Endometrial microvascular endothelial cells (primary cell): ENCODE measurements around the gene NR2F2.

- RAMPAGE, long total RNA: no peak
These were observed 56.3 kb downstream of the MCTP2 start for GRCh38 chr15:94287597-94288187.

- RAMPAGE, long total RNA: no peak
These were observed 353.6 kb downstream of the MCTP2 start for GRCh38 chr15:94584736-94585556.

DNA sequence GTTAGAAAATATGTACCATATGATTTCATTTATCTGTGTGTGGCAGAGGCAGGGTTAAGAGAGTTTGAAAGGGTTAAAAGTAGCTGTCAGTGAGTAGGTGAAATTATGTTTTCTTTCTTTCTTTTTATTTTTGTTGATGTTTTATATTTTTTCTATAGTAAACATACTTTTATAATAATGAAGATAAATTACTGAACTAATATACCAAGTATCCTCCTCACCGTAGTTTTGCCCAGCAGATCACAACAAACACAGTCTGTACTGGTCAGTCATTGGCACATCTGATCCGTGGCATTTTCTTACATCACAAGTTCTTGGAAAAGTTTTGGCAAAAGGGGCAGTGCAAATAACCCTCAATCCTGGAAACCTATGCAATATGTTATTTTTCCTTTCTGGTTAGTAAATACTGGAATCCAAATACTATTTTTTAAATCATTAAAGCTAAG is 733.9 kb downstream of the MCTP2 start:
- RAMPAGE, long total RNA: no peak

- RAMPAGE, long total RNA: no peak
These were observed 787.6 kb downstream of the MCTP2 start for GRCh38 chr15:95018757-95019620.

DNA sequence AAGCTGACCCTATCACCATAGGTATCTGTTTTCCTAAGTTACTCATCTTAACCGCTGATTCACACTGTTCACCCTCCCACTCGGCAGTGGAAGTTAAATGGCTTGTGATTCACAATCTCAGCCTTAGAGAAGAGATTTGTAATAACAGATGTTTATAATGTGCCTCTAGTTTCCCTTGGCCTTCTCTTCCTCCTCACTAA is 931.6 kb downstream of the MCTP2 start:
- RAMPAGE, long total RNA: no peak

- RAMPAGE, long total RNA: no peak
These were observed 1037.1 kb upstream of the NR2F2 start for GRCh38 chr15:95293443-95293853.

- RAMPAGE, long total RNA: no peak
These were observed 1005.9 kb upstream of the NR2F2 start for GRCh38 chr15:95324420-95325213.

DNA sequence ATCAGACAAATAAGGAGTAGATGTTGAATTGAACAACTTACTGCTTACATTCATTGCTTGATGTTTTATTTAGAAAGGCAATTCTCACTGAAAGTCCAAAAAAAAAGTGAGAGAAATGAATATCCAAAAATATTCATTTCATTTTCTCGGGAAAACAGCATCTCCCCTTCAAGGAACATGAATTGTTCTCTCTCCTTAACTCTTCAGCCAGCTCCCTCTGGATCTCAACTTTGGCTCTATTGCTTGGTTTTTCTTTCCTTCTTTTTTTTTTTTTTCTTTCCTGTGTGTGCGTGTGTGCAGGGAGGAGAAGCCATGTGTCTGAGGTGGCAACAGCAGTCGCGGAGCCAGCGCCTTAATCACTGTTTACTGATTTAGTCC is 835.7 kb upstream of the NR2F2 start:
- RAMPAGE, long total RNA: no peak

DNA sequence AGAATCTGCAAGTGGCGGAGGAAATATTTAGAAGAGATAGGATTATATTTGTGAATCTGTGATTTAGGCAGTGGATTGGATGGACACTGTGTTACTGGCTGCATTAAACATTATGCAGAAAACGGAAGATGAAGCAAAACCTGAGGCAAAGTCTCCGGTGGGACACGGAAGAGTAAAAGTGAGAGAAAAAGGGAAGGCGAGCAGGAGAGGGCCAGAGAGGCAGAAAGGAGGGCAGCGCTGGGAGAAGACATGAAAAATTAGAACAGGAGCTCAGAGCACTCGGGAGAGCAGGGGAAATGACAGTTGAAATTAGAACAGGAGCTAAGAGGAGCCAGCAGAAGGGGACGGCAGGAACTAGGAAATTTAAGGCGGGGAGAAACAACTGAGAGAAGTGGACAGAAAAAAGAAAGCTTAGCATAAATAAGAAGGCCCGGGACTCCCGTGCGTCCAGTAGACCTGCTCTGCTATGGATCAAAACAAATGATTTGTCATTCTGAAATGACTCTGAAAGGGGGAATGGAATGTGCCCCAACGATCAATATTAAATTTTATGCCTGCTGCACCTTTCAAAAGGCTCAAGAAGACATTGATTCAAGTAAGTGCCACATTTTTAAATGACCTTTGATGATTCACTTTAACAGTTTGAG is 340.1 kb upstream of the NR2F2 start:
- RAMPAGE, long total RNA: no peak

GRCh38 chr15:96209133-96209964 is 121.2 kb upstream of the NR2F2 start:
- RAMPAGE, long total RNA: no peak

- RAMPAGE, long total RNA: no peak
These were observed 8.9 kb upstream of the NR2F2 start for GRCh38 chr15:96321248-96322374.

DNA sequence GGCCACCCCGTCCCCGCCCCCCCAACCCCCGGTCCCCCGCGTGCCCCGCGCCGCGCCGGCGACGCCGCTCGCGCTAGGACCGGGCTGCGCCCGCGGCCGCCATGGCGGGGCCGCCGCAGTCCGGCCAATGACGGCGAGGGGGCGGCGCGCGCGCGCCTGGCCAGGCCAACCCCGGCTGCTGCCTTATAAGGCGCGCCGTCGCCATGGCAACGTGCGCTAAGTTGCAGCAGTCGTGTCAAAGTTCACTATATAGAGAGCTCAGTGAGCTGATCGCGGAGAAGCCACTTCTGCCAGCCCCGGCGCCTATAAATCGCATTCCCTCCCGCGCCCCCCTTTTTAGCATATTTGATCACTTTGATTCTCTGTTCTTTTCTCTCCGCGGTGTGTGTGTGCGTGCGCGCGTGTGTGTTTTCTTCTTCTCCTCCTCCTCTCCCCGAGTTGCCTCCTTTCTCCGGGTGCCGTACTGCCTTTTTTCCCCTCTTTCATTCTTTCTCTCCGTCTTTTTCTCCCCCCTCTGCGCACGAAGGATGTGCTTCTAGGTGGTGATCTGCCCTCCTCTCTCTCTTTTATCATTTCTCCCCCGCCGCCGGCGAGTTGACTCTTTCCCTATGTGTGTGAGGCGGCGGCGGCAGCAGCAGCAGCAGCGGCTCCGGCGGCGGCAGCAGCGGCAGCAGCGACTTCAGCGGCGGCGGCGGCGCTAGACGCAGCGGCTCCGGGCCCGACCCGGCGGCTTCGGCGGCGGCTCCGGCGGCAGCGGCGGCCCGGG is at the start of gene NR2F2:
TSS of gene NR2F2 (plus strand) at position 276 of the 766 bp plus-strand sequence.
- RAMPAGE, long total RNA: no peak

GRCh38 chr15:96334848-96335846 is 4.6 kb downstream of the NR2F2 start:
- RAMPAGE, long total RNA: no peak

- RAMPAGE, long total RNA: no peak
These were observed 9.6 kb downstream of the NR2F2 start for GRCh38 chr15:96340203-96340348.

GRCh38 chr15:96341495-96341798 is 10.9 kb downstream of the NR2F2 start:
- RAMPAGE, long total RNA: no peak

DNA sequence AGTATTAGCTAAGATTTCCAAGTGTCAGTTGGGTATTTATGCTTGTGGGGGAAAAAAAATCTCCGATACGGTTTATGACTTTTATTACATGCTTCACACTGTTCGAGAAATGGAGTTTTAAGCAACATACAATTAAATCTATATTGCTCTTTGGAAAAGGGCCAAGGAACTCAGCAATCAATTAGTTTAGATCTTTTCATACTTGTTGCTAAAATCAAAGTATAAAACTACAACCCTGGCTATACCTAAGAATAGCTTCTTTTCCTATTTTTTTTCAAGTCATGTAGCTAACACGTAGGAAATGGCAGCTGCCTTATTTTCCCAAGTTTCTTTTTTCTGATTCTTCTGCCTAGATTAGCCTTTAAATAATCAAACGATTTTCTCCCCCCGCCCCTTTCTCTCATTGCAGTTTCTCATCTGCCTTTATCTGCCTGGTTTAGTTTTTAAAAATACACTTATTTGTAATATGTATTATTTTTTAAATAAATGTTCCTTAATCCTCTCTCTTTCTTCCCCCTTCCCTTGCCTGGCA is 16.1 kb downstream of the NR2F2 start:
- RAMPAGE, long total RNA: no peak

DNA sequence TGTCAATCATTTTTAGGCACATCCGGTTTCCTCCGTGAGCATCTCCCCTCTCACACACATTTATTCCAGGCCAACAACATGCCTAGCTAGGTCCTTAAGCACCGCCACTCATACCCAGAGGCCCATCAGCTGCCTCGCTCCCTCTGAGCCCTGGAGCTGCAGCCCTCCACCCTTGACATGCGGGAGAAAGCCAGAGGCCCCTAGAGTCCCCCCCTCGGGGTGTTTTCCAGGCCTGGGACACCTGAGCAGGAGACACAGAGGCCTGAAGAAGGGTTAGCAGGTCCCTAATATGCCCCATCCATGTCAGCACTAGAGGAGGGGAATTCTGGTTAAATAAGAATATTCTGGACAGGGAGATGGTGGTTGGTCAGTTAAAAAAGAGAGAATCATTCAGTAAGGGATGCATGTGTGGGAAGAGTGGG is 22.3 kb downstream of the NR2F2 start:
- RAMPAGE, long total RNA: no peak

- RAMPAGE, long total RNA: no peak
These were observed 24.6 kb downstream of the NR2F2 start for GRCh38 chr15:96354985-96355517.

GRCh38 chr15:96359652-96360556 is 29.4 kb downstream of the NR2F2 start:
- RAMPAGE, long total RNA: no peak

GRCh38 chr15:98667226-98667993 is 19.1 kb downstream of the IGF1R start:
- RAMPAGE, long total RNA: no peak